Measurements from ENCODE around the genes SEC23IP and PLPP4.

GRCh38 chr10:119267260-119267900, 60.0 kb downstream of the GRK5 start:
- PRO-cap, result no peak

- PRO-cap, result no peak
Measured at GRCh38 chr10:119270763-119271044, 63.3 kb downstream of the GRK5 start.

DNA sequence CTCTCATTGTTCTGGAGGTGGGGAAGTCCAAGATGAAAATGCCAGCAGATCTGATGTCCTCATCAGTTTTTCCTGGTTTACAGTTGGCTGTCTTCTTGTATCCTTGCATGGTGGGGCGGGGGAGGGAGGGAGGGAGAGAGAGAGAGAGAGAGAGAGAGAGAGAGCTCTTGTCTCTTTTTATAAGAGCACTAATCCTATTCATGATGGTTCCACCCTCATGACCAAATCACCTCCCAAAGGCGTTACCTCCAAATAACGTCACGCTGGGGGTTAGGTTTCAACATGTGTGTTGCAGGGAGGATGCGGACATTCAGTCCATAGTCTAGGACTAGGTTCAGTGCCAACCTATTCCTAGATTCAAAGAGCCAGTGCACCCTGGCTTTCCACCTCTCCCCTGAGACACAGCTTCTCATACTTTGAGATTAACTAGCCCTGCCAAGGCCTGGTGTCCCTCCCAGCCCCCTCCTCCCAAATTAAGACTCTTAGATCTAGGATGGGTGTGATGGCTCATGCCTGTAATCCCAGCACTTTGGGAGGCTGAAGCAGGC, 123.0 kb downstream of the GRK5 start:
- PRO-cap, result no peak

GRCh38 chr10:119350581-119351059, 143.2 kb downstream of the GRK5 start:
- PRO-cap, result no peak

DNA sequence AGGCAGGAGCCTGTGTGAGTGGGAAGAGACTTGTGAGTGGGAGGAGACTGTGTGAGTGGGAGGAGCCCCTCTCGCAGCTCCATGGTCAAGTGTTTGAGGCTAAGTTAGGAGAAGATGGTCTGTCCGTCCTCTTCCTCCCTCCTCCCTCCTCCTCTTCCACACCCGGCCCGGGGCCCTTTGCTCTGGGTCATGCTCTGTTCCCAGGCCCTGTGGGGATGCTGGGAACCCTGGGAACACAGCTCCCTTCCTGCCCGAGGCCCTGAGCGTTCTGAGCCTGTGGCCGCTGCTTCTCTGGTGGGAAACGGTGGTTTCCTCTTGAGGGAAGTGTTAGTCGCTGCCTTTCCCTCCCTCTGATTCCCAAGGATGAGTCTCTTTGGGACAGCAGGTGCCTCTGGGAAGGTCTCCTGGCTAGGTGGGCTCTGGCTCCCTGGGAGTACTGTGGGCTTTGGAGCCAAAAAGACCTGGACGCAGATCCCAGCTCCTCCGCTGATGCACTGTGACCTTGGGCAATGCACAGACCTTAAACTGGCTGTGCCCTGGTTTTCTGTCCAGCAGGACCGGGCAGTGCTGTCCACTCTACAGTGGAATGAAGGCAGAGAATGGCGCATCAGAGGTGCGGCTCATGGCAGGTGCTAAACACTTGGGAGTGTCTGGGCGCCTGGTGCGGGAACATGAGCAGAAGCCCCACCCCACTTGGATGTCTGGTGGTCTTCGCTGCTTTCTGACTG, 153.4 kb downstream of the GRK5 start:
- PRO-cap, result no peak

DNA sequence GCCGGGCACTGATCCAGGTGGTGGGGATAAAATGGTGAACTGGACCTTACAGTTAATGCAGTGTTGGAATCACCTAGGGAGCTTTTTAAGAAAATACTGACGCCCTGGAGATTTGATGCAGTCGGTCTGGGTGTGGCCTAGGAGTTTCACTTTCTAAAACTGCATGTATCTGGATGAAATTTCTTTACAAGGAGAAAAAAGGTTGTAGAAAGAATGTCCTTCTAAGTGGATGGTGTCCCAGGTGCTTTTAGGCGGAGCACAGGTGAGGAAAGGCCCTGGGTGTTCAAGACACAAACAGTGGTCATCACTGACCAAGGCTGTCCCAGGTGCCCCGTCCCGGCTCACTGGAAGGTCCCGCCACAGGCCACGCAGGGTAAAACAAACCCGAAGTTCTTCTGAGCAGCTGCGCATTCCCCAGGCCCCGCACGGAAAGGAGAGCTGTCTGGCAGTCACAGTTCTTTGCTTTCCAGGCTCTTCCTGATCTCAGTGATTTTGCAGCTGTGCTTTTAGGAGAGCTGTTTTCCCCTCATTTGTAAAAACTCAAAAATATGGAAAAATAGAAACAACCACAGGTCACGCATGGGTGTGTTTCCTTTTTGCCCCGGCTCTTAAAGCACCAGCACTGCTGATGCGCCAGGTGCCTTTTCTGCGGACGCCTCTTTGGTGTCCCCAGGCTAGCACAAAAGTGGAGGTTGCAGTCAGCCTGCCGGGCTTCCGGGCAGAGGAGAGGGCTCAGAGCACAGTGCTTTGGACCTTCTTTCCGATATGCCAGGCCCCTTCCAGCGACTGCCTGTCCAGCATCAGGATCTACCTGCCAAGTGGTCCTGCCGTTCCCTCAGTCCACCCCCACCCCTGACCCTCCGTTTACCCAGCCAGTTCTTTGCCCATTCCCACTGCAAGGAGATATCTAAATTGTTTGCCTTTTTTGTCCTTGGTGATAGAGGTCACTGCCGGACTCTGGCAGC, 162.0 kb downstream of the GRK5 start:
- PRO-cap, result no peak

DNA sequence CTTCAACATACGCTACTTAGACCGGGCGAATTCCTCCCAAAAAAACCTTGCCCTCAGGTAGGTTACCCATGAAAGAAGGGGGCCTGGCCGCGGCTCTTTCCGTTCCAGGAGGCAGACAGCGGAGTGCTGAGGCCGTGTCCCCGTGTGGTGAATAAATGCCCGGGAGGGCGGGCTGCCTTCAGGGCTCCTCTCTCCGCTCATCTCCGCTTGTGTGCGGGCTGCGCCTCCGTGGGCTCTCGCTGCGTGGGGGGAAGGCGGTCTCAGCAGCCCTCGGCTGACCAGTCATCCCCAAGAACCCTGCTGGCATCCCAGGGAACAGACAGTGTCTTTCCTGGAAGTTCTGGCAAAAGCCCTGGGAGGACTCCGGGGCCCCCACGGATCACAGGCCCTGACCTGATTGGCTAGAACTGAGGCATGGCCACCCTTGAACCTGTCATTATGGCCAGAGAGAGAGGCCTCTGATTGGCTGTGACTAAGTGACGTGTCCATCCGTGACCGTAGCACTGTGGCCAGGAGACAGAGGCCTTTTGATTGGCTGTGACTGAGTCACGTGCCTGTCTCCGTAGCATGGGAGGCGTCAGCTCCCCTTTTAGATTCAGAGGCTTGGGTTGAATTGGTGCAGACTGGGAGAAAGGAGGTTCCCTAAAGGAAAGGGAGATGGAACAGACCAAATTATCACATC, 163.9 kb downstream of the RGS10 start:
- PRO-cap, result no peak

DNA sequence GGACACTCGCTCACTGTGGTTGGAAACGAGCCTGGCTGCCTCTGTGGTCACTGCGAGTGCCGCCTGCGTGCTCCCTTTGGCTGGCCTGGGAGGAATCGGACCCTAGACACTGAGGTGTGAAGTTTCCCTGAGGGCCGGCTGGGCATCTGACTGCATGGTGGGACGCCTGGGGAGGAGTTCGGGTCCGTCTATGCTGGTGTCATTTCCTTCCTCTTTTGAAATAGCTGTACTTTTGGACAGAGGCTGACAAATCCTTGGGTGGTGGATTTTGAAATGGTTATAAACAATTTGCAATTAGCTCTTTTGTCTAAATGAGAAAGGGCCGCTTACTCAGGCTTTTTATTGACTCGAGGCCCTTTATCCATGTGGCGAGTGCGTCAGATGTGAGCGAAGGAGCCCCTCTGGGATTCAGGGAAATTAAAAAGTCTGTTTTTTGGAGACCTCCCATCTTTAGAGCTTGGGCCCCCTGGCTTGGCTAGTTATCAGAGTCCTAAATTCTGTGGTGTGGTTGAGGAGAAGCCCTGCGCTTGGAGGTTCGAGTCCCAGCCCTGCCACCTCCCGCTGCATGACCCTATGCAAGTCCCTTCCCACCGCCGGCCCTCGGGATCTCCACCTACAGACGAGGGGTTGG, 147.1 kb downstream of the RGS10 start:
- PRO-cap, result bidirectional peak, plus-strand start at position 366 of the sequence, minus-strand start at position 148 of the sequence

- PRO-cap, result no peak
Measured at GRCh38 chr10:119406954-119407390, 135.5 kb downstream of the RGS10 start.

- PRO-cap, result no peak
Measured at GRCh38 chr10:119477999-119478843, 64.3 kb downstream of the RGS10 start.

DNA sequence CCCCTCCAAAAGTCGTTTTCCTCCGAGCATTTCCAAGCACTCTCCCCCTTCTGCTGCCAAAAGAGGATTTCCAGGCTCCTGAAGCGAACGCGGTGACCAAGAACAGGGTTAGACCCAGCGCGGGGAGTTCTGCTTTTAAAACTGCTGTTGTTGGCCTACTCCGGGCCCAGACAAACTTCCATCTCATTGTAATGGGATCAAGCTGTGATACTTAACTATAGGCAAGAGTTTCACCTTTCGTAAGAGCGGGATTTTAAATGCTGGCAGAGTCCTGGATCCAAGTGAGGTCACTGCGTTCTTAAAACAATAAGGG, 1.5 kb upstream of the RGS10 start:
- PRO-cap, result no peak

GRCh38 chr10:119573878-119574662, 22.7 kb downstream of the TIAL1 start:
- PRO-cap, result no peak

- PRO-cap, result no peak
Measured at GRCh38 chr10:119596058-119596335, 767 bp downstream of the TIAL1 start.

DNA sequence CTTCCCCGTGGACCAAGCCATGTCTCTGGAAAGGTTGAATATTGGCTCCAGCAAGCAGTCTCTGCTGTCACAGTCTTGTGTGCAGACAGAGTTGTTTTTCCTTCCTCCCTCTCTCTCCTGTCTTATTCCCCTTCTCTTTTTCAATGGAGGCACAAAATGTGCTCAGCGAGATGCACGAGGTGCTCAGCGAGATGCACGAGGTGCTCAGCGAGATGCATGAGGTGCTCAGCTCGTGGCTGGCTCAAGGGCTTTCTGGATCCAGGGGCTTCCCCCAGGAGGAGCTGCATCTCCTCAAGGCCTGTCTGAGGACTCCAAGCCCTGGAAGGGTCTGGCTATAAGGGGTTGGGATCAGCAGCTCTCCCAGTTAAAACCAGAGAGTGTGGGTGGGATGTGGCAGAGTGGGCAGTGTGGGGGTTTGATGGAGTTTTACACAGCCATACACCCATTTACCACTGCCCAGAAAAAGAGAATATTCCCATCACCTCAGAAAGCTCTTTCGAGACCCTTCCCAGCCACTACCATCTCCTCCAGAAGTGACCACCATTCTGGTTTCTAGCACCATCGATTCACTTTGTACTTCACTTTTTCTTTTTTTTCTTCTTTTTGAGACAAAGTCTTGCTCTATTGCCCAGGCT, 15.3 kb downstream of the BAG3 start:
- PRO-cap, result no peak

DNA sequence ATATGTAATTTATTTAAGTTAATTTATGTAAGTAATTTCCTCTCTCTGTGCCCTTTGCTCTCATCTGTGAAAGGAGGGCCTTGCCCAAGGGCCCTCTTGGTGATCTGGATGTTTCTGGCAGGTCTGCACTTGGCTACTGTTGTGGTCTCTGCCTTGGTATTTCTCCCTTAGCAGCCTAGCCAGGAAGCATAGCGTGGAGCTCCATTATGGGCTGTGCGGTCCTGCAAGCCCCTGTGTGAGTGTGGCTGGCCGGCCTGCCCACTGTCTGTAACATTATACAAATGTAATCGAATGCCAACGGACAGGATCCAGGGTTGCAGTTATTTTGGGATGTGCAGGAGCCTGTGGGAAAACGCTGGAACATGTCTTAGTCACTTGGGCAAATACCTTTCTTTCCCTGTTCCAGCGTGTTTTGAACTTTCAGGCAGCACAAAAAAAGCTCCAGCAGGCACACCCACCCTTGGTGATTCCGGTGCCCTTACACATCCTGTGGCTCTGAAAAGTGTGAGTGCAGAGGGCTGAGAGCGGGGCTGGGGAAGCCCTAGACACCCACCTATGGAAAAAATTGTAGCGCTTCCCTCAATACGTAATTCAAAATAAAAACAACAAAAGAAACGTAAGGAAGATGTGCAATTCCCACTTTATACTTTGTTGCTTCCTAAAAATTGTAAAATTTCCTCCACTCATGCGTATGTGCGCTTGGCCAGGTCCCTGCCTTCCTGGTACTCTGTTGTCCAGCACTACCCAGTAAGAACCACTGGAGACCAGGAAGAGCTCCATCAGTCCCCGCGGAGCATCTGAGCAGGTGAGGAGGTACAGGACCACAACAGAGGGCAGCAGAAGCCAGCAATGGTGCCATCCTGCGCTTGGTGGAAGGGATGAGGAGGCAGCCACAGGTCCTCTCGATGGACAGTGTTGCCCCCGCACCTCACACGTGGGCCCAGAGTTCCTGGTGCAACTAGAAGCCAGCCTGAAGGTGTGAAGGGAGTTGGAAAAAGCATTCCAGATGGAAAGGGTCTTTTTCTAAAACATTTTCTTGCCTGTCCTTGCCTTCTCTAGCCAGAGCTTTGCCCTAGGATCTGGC, 29.7 kb downstream of the BAG3 start:
- PRO-cap, result no peak

GRCh38 chr10:119817873-119818893, 54.5 kb downstream of the MCMBP start:
- PRO-cap, result bidirectional peak, plus-strand start at chr10:119818718, minus-strand start at chr10:119818612

DNA sequence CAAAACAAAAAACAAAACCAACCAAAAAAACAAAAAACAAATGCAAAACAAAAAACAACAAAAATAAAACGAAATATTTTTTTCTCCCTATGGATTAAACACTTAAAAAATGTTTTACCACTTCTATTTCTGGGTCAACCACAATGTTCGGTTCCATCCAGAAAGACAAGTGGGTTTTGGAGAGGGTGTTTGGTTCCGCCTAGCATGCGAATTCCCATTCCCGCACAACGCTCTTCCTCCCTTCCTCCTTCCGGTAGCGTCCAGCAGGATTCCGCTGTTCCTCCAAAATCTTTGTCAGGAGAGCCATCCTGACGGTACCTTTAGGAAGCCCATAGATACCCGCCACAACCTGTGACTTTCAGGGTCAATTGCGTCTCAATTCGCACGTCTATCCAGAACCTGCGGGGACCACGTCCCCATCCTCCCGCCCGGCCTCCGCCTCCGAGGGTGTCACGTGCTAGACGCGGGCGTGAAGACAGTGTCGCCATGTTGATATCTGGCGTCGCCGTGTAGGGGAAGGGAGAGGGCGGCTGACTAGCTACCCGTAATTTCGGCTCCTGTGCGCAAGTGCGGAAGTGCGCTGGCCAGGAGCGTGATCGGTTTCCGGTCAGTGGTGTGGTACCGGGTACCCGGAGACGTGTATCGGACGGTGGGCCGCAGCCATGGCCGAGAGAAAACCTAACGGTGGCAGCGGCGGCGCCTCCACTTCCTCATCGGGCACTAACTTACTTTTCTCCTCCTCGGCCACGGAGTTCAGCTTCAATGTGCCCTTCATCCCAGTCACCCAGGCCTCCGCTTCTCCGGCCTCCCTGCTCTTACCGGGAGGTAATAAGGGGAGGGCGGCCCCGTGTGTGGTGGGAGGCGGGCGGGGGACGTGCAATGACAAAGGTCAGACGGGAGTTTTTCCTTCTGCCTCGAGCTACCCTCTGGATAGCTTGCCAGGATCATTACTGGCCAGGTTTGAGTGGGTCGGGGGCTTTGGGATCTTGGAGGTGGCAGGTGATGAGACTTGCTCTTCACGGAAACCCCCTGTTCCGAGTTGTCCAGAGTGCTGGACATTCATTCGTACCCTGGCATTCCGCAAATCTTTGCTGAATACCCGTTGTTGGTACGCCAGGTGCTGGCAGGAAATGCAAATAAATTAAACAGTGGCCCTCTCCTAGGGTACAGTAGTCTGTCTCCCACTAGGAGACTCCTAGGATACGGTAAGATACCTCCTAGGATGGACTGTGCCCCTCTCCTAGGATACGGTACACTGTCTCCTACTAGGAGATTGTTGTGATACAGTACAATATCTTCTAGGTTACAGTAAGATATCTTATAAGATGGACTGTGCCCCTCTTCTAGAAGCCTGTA, at the start of gene SEC23IP:
Gene SEC23IP (plus strand): TSS at position 610 of the 1,356 bp plus-strand sequence.
- PRO-cap, result bidirectional peak, plus-strand start at position 593 of the sequence, minus-strand start at position 420 of the sequence

DNA sequence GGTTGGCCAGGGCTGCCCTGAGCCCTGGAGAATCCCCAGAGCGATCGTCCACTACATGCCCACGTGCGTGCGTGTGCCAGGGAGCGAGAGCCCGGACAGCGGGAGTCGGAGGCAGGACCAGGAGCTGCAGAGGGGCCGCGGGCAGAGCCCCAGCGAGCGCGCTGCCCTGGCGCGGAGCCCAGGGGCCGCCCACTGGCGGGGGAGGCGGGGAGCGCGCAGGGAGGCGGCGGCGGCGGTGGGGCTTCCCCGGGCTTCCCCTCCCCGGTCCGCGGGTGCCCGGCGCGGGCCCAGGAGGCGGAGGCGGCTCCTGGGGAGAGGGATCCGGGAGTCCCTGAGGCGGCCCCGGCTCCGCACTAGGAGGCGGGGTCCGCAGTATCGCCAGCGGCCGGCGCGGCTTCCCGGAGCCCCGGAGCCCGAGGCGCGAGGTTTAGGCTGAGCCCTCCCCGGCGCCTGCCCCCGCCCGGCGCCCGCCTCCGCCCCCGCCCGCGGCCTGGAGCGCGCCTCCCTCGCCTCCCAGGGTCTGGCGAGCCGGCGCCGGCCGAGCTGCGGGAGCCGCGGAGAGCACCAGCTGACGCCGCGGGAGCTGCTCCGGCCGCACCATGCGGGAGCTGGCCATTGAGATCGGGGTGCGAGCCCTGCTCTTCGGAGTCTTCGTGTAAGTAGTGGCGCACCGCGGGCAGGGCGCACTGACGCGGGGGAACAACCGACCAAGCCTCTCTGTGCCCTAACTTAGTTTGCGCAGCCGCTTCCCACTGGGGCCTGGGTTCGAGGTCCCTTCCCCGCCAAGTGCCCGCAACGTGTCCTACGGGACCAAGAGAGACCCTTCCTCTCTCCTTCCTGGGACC, at the start of gene PLPP4:
Gene PLPP4 (plus strand): TSS at position 521 of the 845 bp plus-strand sequence.
- PRO-cap, result no peak

DNA sequence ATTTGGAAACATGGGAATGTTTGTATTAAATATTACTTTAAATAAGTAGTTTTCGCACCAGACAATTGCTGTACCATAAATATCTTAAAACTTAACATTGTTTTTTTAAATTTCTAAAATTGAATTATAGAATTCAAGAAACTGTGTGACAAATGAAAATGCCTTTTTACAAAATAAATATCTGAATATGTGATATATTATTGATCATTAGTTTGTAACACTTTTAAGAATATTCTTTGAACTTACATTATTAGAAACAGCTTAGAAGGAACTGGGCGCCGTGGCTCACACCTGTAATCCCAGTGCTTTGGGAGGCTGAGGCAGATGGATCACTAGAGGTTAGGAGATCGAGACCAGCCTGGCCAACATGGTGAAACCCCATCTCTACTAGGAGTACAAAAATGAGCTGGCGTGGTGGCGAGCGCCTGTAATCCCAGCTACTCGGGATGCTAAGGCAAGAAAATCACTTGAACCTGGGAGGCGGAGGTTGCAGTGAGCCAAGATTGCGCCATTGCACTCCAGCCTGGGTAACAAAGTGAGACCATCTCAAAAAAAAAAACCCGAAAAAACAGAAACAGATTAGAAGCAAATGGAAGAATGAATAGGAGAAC, 29.1 kb downstream of the WDR11 start:
- PRO-cap, result no peak

DNA sequence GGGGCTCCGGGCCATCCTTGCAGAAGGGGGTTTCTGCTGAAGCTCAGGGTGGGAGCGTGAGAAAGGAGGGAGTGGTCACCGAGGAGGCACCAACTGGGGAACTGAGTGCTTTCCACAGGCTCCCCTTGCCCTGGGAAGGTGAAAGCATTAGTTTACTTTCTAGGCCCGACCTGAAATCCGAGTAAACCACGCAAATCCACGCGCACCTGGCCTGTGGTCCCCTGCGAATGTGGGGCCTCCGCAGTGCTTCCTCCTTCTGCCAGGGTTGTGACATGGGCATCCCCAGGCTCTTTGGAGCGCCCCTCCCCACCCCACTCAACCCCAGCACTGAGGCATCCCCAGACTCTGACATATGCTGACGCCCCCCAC, 129.0 kb downstream of the WDR11 start:
- PRO-cap, result unidirectional peak, minus-strand start at position 229 of the sequence